A673 (cell line): ENCODE measurements around a stretch of chr1.

GRCh38 chr1:19483870-19484348 lies 1.4 kb downstream of the CAPZB start:
- PRO-cap: no peak

- PRO-cap: no peak
Observed at GRCh38 chr1:19504902-19505286, 19.6 kb upstream of the CAPZB start.

GRCh38 chr1:19640742-19641319 lies 3.3 kb upstream of the NBL1 start:
- PRO-cap: no peak

GRCh38 chr1:19648526-19648831 lies 4.4 kb downstream of the NBL1 start:
- PRO-cap: no peak

DNA sequence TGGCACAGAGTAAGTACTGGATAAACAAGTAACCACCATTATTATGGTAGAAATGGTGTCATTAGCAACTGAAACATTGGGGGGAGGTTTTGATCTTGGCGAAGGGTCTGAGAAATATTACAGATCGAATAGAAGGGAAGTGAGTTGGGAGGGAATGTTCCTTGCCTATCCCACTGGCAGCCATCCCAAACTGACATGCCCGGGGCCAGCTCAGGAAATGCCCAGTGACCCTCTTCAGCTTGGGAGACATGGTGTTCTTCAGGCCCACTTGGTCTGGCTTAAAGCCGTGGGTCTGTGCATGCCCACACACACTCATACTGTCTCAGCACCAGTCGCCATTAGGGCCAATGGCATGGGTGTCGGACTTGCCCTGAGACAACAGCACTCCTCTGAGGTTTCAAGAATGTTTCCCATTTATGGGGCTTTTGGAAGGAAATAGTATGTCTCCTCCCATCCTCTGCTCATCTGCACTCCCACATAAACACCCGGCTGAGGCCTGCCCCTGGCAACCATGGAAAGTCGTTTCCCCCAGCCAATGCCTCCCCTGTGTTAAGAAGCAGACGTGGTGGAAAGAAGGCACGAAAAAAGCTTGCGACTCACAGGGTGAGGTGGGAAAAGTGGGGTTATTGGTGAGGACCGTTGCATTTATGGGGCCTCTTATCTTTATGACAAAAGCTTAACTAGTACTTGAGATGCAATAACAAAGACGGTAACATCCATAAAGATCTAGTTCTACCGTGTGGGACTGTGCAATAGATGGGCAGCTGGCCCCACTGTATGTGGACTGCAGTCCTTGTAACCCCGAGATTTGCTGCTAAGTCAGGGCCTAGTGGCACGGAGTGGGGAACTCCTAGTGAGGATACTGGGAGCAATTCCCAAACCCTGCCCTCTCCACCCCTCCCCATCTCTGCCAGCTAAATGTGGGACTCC lies 2.0 kb downstream of the RNF186 start:
- PRO-cap: no peak

DNA sequence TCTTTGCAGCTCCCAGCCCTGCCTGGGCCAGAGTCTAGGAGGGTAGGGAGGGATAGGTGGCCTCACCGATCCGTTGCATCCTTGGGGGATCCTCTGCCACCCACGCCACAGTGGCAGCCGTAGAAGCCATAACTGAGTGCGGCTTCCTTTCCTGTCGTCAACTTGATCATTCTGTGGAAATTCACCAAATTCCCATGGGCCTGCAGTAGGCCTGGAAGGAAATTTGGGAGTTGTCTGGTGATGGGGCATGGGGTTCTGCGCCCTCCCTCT lies 1.2 kb downstream of the PLA2G2A start:
- PRO-cap: no peak

DNA sequence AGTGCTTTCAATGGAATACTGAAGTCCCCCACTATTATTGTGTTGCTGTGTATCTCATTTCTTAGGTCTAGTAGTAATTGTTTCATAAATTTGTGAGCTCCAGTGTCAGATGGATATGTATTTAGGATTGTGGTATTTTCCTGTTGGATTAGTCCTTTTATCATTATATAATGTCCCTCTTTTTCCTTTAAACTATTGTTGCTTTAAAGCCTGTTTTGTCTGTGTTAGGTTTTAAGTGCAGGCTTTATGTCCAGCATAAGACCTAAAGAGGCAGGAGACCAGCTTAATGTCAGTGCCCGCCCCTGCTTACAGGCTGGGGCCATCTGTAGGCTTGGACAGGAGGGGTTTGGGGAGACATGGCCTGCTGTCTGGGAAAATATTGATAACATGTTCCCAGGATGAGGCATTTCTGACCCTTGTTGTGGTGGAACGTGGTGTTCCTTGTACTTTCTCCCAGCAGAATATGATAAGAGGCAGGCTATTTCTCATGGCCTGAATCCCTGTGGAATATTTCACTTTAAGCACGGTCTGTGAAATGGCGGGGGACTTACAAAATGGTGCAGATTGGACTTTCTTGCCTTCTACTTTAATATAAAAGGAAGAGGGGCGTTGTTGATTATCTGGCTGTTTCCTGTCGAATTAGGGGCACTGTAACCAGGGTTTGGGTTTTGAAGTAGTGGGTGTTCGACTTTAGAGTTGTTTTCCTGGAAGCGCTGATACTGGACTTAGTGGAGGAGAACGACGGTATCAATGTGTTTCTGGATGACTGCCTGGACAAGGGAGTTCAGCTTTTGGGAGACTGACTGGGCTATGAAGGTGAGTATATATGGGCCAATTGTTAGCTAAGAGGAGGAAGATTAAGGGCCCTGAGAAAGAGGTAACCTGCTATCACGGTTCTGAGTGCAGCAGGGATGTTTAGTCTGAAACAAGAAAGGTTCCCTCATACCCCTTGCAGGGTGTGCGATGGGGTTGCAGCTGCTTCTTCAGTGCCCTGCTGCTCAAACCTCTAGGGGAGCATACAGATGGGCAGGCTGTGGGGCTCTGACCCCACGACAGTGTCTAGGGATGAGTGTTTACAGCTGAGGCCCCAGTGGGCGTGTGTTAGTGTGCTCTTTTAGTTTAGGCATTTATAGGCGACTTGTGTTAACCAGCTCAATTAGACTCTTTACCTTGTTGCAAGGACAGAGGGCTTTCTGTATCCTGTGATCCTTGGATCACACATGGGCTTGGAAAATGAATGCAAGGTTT lies 41.7 kb upstream of the PLA2G5 start:
- PRO-cap: no peak

- PRO-cap: no peak
Observed at GRCh38 chr1:20302010-20302448, 11.4 kb downstream of the VWA5B1 start.

- PRO-cap: no peak
Observed at GRCh38 chr1:20343227-20344039, 52.8 kb downstream of the VWA5B1 start.

GRCh38 chr1:20637662-20638338 lies 4.5 kb downstream of the PINK1 start:
- PRO-cap: no peak

DNA sequence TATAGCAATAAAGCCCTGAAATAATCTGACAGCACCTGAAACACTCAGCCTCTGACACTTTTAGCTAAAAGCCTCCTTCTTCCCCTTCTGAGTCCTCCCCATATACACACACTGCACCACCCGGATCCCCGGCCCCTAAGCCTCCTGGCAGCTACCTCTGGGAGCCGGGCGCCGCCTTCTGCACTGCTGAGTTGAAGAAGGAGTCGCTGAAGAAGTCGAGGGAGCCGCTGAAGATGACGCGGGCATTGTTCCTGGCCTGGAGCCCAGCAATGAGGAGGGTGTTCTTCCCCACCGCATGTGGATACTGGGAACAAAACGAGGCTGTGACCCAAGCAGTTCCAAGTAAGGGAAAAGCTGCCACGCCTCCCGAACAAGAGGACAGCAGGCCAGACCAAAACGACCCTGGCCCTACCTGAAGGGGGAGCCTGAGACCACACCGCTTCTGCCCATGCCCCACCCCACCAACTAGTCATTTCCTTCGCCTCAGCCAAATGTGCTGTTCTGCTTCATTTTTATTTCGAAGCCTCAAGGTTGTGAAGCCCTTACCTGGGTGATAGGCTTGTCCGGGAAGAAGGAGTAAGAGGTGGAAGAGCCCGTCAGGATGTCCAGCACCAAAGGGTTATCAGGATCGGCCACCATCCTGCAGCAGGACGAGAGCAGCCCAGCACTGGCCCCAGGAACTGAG lies 7.0 kb downstream of the DDOST start:
- PRO-cap: no peak

DNA sequence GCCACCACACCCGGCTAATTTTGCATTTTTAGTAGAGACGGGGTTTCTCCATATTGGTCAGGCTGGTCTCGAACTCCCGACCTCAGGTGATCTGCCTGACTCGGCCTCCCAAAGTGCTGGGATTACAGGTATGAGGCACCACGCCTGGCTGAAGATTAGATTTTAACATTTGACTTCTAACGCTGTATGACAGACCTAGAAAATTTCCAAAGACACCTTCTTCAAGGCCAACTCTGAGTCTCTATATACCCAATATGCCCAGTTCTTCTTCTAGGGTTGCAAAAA lies 25.0 kb upstream of the SH2D5 start:
- PRO-cap: no peak

GRCh38 chr1:20851100-20851709 lies 64.1 kb upstream of the HP1BP3 start:
- PRO-cap: no peak

DNA sequence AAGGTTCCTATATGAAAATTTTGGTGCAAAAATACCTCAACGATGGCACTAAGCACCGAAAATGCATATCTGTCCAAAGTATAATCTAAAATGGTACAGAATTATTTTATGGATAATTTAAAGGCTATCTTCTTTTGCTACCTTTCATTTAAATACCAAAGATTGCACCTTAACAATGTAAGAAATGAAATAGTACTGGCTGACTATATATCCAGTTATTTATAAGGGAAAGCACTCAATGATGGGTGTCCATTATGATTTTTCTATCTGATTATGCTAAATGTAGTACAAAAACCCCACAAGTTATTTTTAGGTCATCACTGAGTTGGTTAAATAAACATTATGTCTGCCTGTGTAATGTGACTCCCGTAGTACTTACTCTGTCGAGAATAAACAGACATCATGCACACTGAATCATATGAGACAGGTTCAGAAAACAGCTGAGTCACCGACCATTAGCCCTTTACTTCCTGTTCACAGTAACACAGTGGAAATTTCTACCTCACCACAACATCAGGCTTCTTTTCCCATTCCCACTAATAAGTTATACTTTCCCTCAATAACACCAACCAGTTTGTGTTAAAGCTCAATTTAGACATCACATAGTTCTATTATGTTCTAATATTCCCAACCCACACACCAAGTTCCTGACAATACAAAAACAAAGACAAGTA lies 154.5 kb downstream of the EIF4G3 start:
- PRO-cap: bidirectional peak, plus-strand start outside the sequence, minus-strand start at position 377 of the sequence

DNA sequence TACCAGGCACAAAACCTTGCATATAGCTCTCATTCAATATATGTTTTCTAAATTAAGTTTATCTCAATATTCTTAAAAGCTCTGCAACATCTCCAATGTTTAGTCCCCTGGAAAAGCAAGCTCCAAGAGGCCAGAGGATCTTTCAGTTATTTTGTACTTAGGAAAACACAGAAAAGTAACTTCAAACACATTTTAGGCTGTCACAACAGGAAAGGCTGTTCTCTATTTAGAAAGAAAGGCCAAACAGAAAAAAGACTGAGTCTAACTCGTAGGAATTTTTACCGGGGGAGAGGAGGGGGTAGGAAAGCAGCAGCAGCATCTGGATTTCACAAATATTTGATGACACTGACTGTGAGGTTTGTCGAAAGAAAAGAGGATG lies 107.2 kb downstream of the EIF4G3 start:
- PRO-cap: no peak

DNA sequence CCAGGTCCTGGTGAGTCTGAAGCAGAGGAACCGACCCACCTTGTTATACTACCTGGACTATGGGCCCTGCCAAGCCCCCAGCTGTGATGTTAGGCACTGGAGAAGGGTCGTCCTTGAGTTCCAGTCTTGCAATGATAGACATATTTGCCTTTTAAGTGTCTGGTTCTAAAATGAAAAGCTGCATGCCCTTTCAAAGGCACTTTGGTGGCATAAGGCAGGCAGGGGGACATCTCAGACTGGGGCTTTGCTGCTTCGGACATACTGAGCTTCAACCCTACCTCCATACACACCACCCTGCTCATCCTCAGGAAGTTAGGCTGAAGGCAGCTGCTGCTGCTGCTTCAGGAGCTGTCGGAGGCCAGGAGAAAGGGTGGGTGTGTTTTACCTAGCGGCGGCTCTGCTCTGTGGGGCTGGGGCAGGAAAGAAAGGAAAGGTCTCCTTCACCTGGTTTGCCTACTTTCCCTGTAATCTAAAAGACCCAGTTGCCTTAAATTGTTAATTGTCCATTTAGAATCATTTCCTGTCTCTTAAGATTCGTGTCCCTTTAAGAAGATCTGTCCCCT lies 19.3 kb downstream of the ECE1 start:
- PRO-cap: no peak

DNA sequence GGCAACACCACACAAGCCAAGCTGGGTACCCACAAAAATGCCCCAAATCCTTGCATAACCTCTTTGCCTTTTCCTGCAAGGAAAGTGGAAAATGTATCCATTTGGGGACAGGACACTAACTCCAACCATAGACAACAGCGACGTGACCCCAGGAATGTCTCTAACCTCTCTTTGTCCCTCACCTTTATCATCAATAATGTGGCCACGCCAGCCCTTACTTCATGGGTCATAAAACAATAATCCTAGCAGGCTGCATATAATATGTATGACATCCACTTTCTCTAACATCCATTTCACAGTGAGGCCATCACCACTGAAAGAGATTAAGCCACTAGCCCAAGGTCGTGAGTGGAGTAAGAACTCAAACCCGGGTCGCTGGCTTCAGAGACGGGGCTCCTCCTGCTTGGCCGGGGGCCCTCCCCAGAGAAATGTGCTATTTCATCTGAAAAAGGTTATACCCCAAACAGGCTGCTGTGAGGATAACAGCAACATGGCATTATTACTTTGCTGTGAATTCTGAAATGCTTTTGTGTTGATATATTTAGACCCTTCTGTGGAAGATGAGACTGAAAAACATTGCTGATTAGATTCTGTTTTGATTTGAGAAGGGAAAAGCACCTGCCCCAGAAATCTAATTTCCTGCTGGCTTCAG lies 2.0 kb downstream of the ECE1 start:
- PRO-cap: no peak

GRCh38 chr1:21320041-21320846 lies 30.0 kb upstream of the ECE1 start:
- PRO-cap: no peak

GRCh38 chr1:21330541-21331064 lies 40.3 kb upstream of the ECE1 start:
- PRO-cap: no peak

DNA sequence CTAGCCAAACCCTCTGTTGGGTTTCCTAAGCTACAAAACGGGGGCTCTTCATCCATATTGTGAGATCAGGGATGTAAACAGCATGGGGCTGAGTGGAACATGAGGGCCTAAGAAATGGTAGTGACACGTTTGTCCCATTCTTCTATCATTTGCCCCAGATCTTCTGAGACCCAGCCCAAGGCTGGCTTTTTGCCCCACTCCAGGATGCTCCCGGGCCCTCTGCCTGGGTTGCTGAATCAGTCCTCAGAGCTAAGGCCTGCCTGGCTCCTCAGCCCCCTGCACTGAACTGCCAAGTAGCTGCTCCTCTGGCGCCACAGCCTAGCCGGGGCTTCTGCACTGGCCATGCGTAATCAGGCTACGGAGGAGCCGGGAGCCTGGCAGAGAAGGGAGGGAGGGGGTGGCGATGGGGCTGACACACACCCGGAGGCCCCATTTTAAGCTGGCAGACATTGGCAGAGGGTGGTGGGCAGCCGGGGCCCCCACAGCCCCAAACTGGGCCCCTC lies 38.5 kb downstream of the ALPL start:
- PRO-cap: no peak